ENCODE measurements around the genes SLC44A3, CNN3 and DPYD.

GRCh38 chr1:94713749-94714212 lies 106.4 kb upstream of the SLC44A3 start:
- RRBS: no CpG with 5 or more reads among the region's 7 CpGs

- RRBS: no CpG with 5 or more reads among the region's 7 CpGs
These were observed 65.1 kb upstream of the SLC44A3 start for GRCh38 chr1:94754982-94755565.

GRCh38 chr1:94819658-94820835 lies at the start of gene SLC44A3:
Gene SLC44A3 (plus strand): TSS chr1:94820357.
- RRBS: 1% methylated on average over 41 of the region's 92 CpGs

- RRBS: no CpG with 5 or more reads among the region's 4 CpGs
These were observed 42.4 kb downstream of the CNN3 start for GRCh38 chr1:94884638-94884837.

DNA sequence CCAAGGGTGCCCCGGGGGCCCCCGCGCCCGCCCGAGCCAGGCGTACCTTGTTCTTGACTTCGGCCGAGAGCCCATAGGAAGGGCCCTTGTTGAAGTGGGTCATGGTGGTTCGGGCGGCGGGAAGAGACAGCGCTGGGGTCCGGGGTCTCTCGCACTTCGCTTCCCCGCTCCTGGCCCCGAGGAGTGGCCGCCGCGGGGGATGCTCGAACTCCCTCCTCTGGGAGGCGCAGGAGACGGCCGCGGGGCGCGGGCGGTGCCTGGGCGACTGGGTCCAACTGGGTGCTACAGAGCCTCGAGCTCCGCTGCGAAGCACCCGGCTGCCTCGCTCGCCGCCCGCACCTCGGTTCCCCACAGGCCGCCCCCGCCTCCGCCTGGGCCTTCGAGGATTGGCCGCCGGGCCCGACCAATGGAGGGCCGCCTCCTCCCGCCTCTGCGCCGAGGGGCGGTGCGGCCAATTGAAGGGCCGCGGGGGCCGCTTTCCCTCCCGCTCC lies at the start of gene CNN3:
TSS of gene CNN3 (minus strand) at position 319 of the 491 bp plus-strand sequence.
- RRBS: under 1% methylated on average over 27 of the region's 55 CpGs

GRCh38 chr1:95069296-95070178 lies 3.2 kb downstream of the ALG14 start:
- RRBS: no CpG with 5 or more reads among the region's 5 CpGs

GRCh38 chr1:95084215-95085078 lies 11.7 kb upstream of the ALG14 start:
- RRBS: no CpG with 5 or more reads among the region's 6 CpGs

DNA sequence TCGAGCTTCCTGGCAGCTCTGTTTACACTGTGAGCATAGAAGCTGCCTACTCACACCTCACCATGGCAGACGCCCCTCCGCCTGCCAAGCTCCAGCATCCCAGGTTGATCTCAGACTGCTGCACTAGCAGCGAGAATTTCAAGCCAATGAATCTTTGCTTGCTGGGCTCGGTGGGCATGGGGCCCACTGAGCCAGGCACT lies 17.6 kb upstream of the RWDD3 start:
- RRBS: no CpG with 5 or more reads among the region's 5 CpGs

GRCh38 chr1:95370062-95370861 lies 136.3 kb downstream of the RWDD3 start:
- RRBS: no CpG with 5 or more reads among the region's 7 CpGs

- RRBS: no CpG with 5 or more reads among the region's 6 CpGs
These were observed 77.8 kb downstream of the PTBP2 start for GRCh38 chr1:96799381-96799882.

DNA sequence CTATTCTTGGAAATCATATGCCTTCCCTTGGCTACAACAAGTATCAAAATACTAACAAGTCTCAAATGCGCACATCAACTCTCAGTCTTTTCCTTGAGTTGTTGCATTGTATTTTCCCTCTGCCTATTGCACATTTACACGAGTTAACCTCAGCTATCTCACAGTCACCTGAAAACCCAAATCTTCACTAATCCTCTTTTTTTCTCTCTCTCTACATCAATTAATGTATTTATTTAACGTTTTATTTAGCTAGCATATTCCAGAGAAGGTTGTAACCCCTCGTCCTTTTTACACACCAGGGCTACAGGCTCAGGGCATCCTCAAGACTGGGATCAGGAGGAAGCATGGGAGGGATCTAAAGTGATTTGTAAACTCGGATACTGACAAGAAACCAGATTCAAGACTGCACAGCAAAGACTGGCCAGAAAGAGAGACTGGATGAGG lies 96.0 kb downstream of the DPYD start:
- RRBS: no CpG with 5 or more reads among the region's 5 CpGs

DNA sequence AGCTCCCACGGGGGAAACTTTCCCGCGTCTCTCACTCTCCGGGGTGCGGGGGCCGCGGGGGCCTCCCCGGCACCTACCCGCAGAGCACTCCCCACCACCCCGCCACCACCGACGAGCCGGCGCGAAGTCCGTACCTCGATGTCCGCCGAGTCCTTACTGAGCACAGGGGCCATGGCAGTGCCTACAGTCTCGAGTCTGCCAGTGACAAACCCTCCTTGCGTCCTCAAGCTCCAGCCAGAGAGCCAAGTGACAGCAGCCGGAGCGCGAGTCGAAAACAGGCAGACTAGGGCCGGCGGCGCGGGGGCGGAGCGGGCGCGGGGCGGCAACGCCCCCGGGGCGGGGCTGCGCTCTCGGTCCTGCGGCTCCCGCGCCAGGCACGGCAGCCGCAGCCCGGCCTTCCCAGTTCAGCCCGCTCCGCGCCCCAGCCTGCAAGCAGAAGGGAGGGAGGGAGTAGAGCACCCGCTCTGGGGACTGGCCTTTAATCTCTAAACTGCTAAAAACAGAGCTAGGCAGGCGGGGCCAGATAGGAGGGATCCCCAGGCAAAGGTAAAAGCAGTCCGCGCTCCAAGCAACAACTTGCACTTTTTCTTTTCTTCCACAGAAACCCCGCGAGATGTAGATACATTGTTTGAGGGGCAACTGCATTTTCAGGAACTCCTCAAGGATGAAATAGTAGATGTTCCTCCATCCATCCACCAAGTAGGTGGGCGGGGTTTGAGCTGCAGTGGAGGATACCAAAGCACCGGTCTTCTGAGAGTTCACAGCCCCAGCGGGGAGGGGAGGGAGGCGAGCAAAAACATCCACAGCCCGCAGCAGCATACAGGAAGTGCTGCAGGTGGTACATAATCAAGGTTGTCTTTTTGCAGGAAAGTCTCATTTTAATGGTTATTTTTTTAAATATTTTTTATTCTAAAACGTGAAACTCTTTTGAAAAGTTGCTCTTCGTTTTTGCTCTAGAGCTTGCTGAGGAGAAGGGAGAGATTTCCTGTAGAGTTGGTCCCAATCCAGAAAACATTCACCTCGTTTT lies at the start of gene DPYD:
TSS of gene DPYD (minus strand) at position 285 of the 1,027 bp plus-strand sequence.
- RRBS: 2% methylated on average over 26 of the region's 62 CpGs

DNA sequence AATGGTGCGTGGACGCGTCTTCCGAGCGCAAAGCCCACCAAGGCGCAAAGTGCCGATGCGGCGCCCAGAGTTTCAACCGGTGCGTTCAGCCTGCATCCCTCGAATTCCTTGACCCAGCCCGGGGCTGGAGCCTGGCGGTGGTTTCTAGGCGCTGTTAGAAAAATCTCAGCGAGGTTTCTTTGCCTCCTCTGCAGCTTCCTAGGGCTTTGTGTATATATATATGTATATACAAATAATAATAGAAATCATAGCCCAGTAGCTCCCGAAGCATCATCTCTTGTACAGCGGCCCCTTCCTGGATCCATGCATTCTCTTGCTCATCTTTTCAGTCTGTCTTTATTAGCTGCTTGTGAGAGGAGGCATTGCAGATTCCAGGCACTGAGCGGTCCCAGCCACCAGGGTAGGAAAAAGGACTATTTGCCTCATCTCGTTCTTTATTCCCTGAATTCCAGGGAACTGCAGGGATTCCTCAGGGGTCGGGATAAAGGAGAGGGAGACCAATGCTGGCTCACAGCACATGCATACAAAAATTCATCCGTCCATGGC lies 674 bp upstream of the PLPPR5 start:
- RRBS: no CpG with 5 or more reads among the region's 22 CpGs

DNA sequence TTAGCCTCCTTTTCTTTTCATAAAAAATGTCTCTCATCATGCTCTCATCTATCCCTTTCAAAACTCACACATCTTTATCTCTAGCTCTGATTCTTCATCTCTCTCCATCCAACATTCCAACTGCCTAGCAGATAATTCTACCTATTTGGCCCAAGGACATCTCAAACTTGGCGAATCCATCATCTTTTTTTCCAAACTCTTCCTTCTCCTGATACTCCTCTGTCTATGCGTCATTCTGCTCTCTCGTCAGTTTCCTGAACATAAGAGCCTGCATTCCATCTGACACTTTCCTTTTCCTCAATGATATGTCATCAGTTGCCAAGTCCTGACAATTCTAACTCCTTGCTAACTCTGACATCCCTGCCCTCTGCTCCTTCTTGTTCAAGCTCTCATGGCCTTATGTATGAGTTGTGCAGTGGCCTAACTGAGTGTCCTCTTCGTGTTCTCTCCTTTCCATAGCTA lies 11.2 kb downstream of the PALMD start:
- RRBS: no CpG with 5 or more reads among the region's 4 CpGs

- RRBS: no CpG with 5 or more reads among the region's 21 CpGs
These were observed 58.5 kb downstream of the PALMD start for GRCh38 chr1:99704290-99704969.

GRCh38 chr1:99768465-99768867 lies 2.0 kb upstream of the FRRS1 start:
- RRBS: no CpG with 5 or more reads among the region's 3 CpGs

GRCh38 chr1:100036572-100037200 lies 1.2 kb upstream of the MFSD14A start:
- RRBS: no CpG with 5 or more reads among the region's 3 CpGs

- RRBS: no CpG with 5 or more reads among the region's 2 CpGs
These were observed 46.3 kb downstream of the MFSD14A start for GRCh38 chr1:100083865-100084832.

DNA sequence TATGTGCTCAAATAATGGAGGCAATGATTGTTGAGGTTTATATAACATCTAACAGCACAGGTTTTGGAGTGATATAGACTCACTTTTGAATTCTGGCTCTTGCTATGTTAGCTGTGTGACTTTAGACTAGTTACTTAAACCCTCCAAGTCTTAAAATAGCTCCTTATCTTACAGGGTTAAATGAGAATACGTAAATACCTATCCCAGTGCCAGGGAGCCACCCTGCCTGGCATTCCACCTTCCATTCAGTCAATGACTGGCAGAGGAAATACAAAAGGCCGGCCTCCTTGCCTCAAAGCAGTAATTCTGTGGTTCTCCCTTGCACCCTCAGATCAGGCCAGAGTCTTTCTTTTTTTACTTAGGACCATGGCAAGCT lies 31.8 kb downstream of the DBT start:
- RRBS: no CpG with 5 or more reads among the region's 2 CpGs

Measured in zone of skin (tissue), 1 donor.